ENCODE measurements around the genes PTCH2 and IPP.

DNA sequence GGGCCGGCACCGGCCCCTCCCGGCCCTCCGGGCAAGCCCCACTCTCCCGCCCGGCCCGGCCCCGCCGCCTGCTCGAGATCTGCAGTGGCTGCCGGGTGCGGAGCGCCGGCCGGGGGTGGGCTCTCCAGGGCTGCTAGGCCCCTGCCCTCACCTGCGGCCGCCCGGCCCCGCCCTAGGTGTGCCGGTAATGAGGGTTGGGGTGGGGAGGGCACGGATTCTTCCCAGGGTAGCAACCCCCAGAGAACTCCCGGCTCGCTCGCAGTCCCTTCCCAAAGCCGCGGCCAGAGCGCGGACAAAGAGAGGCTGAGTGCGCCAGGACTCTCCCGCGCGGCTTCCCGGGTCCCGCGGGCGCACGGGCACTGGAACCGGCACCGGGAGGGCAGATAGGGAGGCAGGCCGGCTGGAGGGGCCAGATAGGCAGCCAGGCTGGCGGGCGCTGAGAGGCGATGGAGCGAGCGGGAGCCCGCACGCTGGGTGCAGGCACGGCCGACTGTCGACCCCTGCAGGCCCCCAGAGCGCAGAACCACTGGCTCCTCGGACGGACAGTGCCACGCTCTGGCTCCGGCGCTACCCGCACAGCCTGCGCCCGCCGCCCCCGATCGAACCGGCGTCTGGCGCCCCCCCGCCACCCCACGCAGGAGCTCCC lies 765 bp downstream of the SLC6A9 start:
- PRO-cap: bidirectional peak, plus-strand start at position 84 of the sequence, minus-strand start outside the sequence; bidirectional peak, plus-strand start at position 439 of the sequence, minus-strand start at position 294 of the sequence; bidirectional peak, plus-strand start at position 520 of the sequence, minus-strand start at position 528 of the sequence
CAGE:
- cytosol, long polyA minus RNA: no peak
- cytosol, long polyA plus RNA: no peak
- long polyA plus RNA: no peak
- nucleus, long polyA minus RNA: no peak
- nucleus, long polyA plus RNA: no peak

GRCh38 chr1:44067433-44068368 lies 36.4 kb upstream of the SLC6A9 start:
- PRO-cap: no peak
CAGE:
- cytosol, long polyA minus RNA: no peak
- cytosol, long polyA plus RNA: no peak
- long polyA plus RNA: no peak
- nucleus, long polyA minus RNA: no peak
- nucleus, long polyA plus RNA: no peak

GRCh38 chr1:44283835-44284912 lies 70.9 kb downstream of the ERI3 start:
- PRO-cap: no peak
CAGE:
- cytosol, long polyA minus RNA: no peak
- cytosol, long polyA plus RNA: no peak
- long polyA plus RNA: no peak
- nucleus, long polyA minus RNA: no peak
- nucleus, long polyA plus RNA: no peak

- PRO-cap: no peak
CAGE:
- cytosol, long polyA minus RNA: no peak
- cytosol, long polyA plus RNA: no peak
- long polyA plus RNA: no peak
- nucleus, long polyA minus RNA: no peak
- nucleus, long polyA plus RNA: no peak
These were observed 2.3 kb downstream of the ERI3 start for GRCh38 chr1:44352593-44353260.

DNA sequence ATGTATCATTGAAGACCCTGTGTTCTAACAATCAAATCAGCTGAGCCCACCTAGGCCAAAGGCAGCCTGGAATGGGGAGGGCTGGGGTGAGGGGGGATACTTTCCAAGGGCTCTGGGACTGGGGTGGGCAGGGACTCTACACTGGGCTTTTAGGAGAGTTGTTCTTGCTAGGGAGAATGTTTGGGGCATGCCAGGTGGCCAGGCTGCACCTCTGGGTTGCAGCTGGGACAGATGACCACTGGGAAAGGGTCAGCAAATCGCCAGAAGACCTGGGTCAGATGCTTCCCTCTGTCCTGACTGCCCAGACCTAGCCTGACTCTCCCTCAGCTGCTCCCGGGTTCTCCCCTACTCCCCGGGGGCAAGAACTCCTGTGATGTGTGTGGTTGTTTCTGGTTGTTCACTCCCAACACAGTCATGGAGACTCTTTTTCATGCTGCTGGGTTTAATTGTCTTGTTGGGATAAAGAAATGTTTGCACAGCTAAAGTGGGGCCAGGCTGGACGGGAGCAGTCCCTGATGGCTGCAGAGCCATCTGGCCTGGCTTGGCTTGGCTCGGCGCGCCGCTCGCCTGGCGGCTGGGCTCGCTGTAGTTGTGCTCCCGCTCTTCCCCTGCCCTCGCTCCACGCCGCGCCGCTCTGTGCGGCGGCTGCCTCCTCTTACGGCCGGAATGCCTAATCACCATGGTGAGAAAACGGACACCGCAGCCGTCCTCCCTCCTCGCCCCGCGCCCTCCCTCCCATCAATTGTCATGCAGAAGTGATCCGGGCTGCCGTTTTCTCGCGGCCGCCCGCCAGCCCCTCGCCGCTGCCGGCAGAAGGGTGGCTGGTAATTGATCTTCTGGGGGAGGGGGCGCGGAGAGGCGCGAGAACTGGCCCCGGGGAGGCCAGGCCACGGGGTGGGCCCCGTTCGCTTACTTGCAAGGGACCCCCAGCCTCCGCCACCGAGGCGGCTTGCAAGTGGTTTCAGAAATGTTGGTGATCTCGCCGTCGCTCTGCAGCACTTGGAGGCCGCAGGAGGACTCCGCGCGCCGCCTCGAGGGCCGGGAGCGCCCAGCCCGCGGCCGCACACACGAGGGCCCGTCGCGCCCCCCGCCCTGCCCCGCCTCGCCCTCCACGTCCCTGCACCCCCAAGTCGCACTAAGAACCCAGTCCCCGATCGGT lies 12.2 kb downstream of the RNF220 start:
- PRO-cap: bidirectional peak, plus-strand start at position 741 of the sequence, minus-strand start at position 576 of the sequence
CAGE:
- cytosol, long polyA minus RNA: no peak
- cytosol, long polyA plus RNA: no peak
- long polyA plus RNA: no peak
- nucleus, long polyA minus RNA: no peak
- nucleus, long polyA plus RNA: no peak

GRCh38 chr1:44524137-44524676 lies 119.2 kb downstream of the RNF220 start:
- PRO-cap: no peak
CAGE:
- cytosol, long polyA minus RNA: no peak
- cytosol, long polyA plus RNA: no peak
- long polyA plus RNA: no peak
- nucleus, long polyA minus RNA: no peak
- nucleus, long polyA plus RNA: no peak

DNA sequence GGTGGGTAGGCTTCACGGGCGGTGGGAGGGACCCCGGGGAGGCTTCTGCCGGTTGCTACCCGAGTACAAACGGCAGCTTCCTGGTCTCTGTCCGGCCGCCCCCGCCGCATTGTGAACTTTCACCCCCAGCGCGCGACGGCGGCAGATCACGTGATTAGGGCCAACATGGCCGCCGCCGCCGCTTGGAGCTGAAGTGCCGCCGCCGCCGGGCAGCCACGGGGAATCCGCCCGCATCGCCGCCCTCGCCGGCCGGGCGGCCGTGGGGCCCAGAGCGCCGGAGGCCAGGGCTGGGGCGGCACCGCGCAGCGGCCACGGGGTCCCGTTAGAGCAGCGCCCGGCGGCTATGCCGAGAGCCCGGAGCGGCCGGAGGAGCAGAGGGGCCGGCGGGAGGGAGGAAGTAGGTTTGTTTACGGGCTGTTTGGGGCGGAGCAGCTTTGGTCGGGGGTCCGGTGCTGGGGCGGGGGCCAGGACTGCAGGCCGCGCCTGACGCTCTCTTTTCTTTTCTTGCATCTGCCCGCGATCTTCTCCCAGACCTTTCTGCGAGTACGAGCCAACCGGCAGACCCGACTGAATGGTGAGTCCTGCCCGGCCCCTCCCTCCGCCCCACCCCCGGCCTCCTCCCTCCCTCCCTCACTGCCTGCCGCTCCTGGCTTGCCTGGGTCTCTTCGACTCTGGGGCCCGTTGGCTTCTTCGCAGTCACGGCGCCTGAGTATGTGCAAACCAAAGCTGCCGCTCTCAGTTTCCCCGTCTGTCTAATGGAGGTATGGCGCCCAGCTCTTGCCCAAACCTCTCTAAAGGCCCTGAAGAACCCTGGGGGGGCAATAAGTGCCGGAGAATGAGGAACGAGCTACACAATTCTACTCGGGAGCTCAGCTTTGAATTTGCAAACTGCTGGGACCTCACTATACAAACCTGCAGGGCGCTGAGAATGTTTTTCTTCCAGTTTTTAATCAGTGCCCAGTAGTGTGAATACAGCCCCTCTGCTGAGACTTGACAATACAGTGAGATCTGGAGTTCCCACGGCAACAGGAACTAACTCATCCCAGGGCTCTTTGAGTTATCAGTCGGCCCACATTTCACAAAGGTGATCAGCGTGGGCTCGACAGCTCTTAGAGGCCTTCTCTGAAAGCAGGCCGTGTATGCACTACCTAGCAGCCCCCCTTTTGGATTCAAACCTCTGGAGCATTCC lies 42.1 kb downstream of the TMEM53 start:
- PRO-cap: bidirectional peak, plus-strand start at position 166 of the sequence, minus-strand start at position 100 of the sequence; bidirectional peak, plus-strand start at position 668 of the sequence, minus-strand start at position 539 of the sequence
CAGE:
- cytosol, long polyA minus RNA: start-site peak on the plus strand centred at position 147 of the sequence, 13 bp wide, 42 reads
- cytosol, long polyA plus RNA: start-site peak on the plus strand centred at position 349 of the sequence, 186 bp wide, 23 and 52 reads in 2 replicates
- long polyA plus RNA: start-site peak on the plus strand centred at position 308 of the sequence, 335 bp wide, 289 and 46 reads in 2 replicates
- nucleus, long polyA minus RNA: no peak
- nucleus, long polyA plus RNA: start-site peak on the plus strand centred at position 317 of the sequence, 346 bp wide, 136 and 138 reads in 2 replicates

- PRO-cap: no peak
CAGE:
- cytosol, long polyA minus RNA: no peak
- cytosol, long polyA plus RNA: no peak
- long polyA plus RNA: no peak
- nucleus, long polyA minus RNA: no peak
- nucleus, long polyA plus RNA: no peak
These were observed 39.0 kb downstream of the TMEM53 start for GRCh38 chr1:44635275-44635697.

DNA sequence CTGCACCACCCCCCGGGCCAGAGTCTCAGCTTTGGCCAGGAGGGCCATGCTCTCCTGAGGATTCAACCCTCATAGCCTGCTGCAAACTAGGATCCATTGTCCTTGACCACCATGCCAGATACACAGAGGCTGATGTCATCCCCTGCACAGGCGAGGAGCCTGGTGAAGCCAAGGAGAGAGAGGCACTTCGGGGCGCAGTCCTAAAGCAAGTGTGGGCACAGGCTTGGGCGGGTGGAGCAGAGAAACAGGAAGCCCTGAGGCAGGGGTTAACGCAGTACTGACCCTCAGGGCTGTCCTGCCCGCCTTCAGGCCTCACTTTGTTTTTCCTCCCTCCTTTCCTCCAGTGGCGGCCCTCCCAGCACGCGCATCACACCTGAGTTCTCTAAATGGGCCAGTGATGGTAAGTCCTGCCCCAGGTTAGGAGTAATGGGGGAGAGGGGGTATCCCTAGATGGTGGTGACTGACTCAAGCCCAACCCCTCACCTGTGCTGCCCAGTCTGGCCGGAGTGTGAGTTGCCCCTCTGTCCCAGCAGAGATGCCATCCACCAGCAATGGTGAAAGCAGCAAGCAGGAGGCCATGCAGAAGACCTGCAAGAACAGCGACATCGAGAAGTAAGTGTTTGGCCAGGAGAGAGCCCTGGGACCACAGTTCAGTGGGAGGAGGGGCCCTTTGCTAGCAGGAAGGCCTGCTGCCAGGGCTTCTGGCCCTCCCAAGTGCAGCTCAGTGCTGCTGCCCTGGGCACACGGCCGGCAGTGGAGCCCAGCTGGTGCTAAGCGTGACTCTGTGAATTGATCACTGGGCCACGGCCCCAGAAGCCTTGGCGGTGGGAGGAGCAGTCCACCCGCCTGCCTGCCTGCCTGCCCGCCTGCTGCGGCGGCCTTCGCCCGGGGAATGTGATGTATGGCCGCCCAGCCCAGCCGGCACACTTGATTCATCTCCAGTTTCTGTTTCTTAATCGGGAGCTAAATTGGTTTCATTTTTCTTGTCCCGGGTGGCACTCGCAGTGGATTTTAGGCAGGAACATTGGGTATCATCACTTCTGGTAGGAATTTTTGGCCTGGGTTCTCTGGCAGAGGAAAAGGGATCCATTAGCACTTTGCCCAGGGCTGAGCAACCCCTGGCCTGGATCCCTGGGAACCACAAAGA lies 29.0 kb downstream of the TMEM53 start:
- PRO-cap: no peak
CAGE:
- cytosol, long polyA minus RNA: no peak
- cytosol, long polyA plus RNA: no peak
- long polyA plus RNA: no peak
- nucleus, long polyA minus RNA: no peak
- nucleus, long polyA plus RNA: no peak

DNA sequence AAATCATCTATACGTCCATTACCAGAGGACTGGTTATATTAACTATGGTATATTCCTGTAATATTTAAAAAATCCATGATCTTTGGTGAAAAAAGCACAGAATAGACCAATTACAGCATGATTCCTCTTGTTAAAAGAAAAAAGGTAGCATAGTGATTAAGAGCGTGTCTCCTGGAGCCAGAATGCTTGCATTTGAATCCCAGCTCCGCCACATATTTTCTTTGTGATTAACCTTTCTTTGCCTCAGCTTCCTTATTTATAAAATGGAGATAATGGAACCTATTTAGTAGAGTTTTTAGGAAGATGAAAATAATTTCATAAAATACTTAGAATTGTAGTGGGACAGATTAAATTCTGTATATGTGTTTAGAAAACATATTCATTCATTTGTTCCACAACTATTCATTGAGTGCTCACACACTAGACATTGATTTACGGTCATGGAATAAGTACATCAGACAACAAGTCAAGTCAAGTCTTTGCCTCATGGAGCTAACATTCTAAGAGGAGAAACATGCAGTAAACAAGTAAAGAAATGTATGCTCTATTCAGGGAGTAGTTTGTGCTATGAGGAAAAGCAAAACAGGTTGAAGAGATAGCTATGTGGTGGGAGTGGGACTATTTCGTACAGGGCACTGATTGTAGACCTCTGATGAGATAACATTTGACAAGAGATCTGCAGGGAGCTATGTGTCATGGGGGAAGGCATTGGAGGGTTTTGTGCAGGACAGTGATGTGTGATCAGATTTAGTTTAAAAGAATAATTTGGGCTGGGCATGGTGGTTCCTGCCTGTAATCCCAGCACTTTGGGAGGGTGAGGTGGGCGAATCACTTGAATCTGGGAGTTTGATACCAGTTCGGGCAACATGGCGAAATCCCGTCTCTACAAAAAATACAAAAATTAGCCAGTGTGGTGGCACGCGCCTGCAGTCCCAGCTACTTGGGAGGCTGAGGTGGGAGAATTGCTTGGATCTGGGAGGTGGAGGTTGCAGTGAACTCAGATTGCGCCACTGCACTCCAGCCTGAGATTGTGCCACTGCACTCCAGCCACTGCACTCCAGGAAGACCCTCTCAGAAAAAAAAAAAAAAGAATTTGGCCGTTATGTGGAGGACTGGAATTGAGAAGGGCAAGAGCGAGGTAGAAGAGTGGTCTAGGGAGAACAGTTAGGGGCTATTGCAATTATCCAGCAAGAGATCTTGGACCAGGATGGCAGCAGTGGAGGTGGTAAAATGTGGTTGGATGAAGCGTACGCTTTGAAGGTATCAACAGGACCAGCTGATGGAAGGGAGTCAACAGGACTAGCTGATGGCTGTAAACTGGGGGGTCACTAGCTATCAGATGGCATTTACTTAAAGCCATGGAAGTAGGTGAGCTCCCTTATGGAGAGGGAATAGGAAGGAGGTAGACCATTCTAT lies 9.2 kb downstream of the BTBD19 start:
- PRO-cap: no peak
CAGE:
- cytosol, long polyA minus RNA: no peak
- cytosol, long polyA plus RNA: no peak
- long polyA plus RNA: no peak
- nucleus, long polyA minus RNA: no peak
- nucleus, long polyA plus RNA: no peak

DNA sequence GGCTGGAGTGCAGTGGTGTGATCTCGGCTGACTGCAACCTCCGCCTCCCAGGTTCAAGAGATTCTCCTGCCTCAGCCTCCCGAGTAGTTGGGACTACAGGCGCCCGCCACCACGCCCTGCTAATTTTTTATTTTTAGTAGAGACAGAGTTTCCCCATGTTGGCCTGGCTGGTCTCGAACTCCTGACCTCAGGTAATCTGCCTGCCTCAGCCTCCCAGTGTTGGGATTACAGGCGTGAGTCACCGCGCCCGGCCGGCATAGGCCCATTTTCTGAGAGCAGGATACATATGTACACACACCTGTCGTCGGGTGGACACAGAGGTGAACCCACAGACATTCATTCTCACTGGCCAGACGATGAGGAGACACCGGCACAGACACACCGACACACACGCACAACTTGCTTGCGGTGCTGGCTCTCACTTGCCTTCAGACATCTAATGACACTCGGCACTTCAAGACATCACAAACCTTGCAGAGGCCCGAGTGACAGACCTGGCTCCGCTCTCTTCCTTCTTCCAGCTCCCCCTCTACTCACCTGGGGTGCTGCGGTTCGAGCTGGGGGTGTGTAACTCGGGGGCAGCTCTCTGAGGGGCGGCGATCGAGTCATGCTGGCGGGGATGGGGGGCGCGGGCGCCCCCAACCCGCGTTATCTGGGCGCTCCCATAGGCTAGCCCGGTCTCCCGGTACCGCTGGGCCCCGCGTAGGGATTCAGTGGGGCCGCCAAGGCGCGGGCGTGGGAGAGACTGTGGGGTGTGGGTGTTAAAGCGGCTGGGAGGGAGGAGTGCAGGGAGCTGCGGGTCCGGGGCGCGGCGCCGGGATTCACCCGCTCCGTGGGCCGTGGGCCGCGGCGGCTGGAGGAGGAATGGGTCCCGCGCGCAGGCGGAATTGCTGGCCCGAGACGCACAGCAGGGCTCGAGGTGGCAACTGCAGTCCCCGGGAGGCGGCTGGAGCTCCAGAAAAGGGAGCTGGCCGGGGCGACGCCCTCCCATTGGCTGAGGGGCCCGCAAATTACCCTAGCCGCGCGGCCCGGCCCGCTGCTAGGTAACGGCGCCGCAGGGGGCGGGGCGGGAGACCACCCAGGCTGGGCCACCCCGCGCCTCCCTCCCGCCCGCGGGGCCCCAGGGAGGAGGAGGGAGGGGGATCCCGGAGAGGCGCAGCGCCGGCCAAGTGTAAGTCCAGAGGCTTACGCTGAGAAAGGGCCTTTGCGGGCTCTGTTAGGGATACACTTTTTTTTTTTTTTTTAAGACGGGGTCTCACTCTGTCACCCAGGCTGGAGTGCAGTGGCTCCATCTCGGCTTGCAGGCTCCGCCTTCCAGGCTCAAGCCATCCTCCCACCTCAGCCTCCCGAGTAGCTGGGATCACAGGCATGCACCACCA lies at the start of gene PTCH2:
PTCH2 (minus strand) TSS at position 930 of the 1,379 bp plus-strand sequence.
- PRO-cap: bidirectional peak, plus-strand start at position 1,130 of the sequence, minus-strand start at position 928 of the sequence
CAGE:
- cytosol, long polyA minus RNA: no peak
- cytosol, long polyA plus RNA: no peak
- long polyA plus RNA: no peak
- nucleus, long polyA minus RNA: no peak
- nucleus, long polyA plus RNA: no peak

DNA sequence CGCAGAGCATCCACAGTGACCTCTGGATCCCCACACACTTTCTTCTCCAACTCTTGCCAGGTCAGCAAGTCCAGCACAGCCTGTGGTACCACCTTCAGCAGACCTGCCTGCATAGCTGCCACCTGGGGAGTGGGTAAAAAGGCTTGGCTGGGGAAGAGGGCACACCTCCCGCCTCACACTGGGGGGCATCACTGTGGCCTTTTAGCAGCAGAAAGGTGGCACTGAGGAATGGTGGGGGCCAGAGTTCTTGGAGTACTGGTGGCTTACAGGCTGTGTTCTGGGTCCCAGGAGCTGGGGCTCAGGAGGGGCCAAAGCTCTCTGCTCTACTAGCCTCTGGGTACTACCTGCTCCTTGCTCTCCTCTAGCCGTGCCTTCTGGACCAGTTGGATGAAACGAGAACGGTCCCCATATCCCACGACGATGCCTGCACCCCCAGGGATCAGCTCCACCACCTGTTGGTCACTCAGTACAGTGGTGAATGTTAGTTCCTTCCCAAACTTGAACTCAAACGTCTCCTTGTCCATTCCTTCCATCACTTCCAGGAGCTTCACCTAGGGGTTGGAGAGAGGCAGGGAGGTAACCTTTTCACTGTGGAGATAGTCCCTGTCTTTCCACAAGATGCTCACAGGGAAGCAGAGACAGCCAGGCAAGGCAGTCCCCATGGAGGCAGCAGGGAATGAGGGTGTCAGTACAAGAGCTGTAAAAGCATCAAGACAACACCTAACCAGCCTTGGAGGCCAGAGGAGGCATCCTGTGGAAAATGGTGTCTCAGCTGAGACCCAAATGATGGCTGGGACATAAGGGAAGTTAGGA lies 6.7 kb downstream of the HECTD3 start:
- PRO-cap: no peak
CAGE:
- cytosol, long polyA minus RNA: no peak
- cytosol, long polyA plus RNA: no peak
- long polyA plus RNA: no peak
- nucleus, long polyA minus RNA: no peak
- nucleus, long polyA plus RNA: no peak

GRCh38 chr1:45340846-45341533 lies 1.0 kb downstream of the TOE1 start:
- PRO-cap: no peak
CAGE:
- cytosol, long polyA minus RNA: no peak
- cytosol, long polyA plus RNA: no peak
- long polyA plus RNA: no peak
- nucleus, long polyA minus RNA: no peak
- nucleus, long polyA plus RNA: no peak

- PRO-cap: no peak
CAGE:
- cytosol, long polyA minus RNA: no peak
- cytosol, long polyA plus RNA: no peak
- long polyA plus RNA: no peak
- nucleus, long polyA minus RNA: no peak
- nucleus, long polyA plus RNA: no peak
These were observed 1.6 kb downstream of the AKR1A1 start for GRCh38 chr1:45552002-45552850.

- PRO-cap: no peak
CAGE:
- cytosol, long polyA minus RNA: no peak
- cytosol, long polyA plus RNA: no peak
- long polyA plus RNA: no peak
- nucleus, long polyA minus RNA: no peak
- nucleus, long polyA plus RNA: no peak
These were observed 6.8 kb downstream of the AKR1A1 start for GRCh38 chr1:45557448-45557884.

- PRO-cap: no peak
CAGE:
- cytosol, long polyA minus RNA: no peak
- cytosol, long polyA plus RNA: no peak
- long polyA plus RNA: no peak
- nucleus, long polyA minus RNA: no peak
- nucleus, long polyA plus RNA: no peak
These were observed 8.9 kb downstream of the TMEM69 start for GRCh38 chr1:45696751-45697420.

GRCh38 chr1:45750008-45751157 lies at the start of gene IPP:
Gene IPP (minus strand): TSS chr1:45750653.
- PRO-cap: bidirectional peak, plus-strand start at chr1:45750849, minus-strand start at chr1:45750620; unidirectional peak, minus-strand start at chr1:45751065
CAGE:
- cytosol, long polyA minus RNA: start-site peak on the minus strand at chr1:45750600-45750683, 18 reads
- cytosol, long polyA plus RNA: no peak
- long polyA plus RNA: start-site peak on the minus strand at chr1:45750617-45750643, 59 and 69 reads in 2 replicates
- nucleus, long polyA minus RNA: start-site peak on the minus strand at chr1:45750626-45750663, 71 reads
- nucleus, long polyA plus RNA: no peak

GRCh38 chr1:45892365-45892815 lies 89.0 kb downstream of the MAST2 start:
- PRO-cap: bidirectional peak, plus-strand start at chr1:45892643, minus-strand start at chr1:45892487
CAGE:
- cytosol, long polyA minus RNA: no peak
- cytosol, long polyA plus RNA: no peak
- long polyA plus RNA: no peak
- nucleus, long polyA minus RNA: no peak
- nucleus, long polyA plus RNA: no peak

DNA sequence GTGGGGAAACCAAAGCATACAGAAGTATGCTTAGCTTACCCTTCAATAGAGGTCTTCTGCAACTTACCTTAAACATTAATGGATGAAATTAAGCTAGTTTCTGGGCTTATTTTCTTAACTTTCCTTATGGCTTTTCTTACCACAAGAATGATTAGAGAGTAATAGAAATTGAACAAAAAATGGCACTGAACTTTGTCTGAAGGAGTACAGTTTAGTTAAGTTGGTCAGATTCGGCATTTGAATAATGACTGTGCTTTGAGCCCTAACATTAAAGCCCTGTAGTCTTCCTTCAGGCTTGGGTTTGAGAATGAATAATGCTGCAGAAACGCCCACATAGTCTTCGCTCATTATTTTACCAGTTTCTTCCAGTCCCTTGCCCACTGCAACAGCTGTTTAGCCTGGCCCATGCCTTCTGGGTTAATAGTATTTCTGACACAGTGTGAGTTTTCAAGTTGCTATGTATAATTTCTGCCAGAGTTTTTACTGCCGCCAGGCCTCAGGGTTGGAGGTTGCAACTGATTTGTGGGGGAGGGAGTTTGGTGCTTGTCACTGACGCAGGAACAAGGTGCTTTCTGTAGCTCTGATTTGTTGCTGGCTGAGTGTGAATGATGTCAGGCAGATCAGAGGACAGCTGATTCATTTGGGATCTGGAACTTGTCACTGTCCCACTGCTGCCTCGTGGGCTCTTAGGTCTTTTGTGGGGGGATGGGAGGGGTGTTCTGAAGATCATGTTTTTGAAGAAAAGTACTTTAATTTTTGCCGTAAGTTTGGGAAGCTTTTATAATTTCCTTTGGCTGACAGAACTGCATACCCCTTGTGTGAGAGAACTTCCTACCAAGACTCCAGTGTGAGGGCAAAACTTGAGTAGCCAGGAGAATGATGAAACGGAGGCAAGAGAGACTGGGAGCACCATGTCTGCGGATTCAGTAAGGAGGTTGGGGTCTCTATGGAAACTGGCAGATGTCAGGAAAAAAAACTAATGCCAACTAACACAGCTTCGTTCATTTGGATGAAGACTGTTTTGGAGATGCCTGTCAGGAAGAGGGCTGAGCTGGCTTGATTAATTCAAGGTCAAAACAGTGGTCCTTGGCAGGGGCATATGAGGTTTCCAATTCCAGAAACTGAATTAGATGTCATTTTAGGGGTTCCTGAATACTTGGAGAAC lies 109.9 kb downstream of the MAST2 start:
- PRO-cap: no peak
CAGE:
- cytosol, long polyA minus RNA: no peak
- cytosol, long polyA plus RNA: no peak
- long polyA plus RNA: no peak
- nucleus, long polyA minus RNA: no peak
- nucleus, long polyA plus RNA: no peak

DNA sequence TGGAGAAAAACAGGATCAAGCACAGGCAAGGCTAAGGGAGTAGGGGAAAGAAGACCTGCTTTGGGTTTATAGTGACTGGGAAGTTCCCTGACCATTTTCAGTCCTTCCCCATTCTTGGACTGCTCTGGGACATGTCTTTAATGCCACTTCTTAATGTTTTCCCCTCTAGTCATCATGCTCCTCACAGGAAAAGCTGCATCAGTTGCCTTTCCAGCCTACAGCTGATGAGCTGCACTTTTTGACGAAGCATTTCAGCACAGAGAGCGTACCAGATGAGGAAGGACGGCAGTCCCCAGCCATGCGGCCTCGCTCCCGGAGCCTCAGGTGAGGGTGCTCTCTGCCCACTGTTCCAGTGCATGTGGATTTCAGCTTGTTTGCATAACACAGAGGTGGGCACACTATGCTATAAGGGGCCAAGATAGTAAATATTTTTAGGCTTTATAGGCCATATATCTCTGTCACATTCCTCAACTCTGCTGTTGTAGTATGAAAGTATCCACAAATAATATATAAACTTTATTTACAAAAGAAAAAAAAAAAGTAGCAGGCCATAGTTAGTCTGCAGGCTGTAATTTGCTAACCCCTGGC lies 126.3 kb downstream of the PIK3R3 start:
- PRO-cap: no peak
CAGE:
- cytosol, long polyA minus RNA: no peak
- cytosol, long polyA plus RNA: no peak
- long polyA plus RNA: no peak
- nucleus, long polyA minus RNA: no peak
- nucleus, long polyA plus RNA: no peak

Data from endothelial cell of umbilical vein (primary cell).